ENCODE data around the gene SLC2A10.

DNA sequence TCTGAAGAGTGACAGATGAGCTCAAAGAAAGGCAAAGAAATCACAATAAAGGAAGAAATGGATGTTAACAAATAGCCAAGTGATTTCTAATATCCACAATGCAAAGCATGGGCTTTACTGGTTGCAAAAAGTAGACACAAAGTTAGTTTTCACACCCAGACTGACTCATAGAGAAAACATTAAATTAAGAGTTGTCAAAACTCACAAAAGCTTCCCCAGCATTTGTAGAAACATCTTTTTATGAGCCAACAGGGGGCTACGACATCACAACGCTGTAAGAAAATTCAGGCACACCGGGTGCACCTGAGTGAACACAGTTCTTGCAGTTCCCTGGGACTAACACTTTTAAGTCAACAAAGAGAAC, 1.4 kb downstream of the NCOA5 start:
- PRO-cap, result no peak
- RAMPAGE, long total RNA, 4 experiments, result no peak in any of the 4 experiments

DNA sequence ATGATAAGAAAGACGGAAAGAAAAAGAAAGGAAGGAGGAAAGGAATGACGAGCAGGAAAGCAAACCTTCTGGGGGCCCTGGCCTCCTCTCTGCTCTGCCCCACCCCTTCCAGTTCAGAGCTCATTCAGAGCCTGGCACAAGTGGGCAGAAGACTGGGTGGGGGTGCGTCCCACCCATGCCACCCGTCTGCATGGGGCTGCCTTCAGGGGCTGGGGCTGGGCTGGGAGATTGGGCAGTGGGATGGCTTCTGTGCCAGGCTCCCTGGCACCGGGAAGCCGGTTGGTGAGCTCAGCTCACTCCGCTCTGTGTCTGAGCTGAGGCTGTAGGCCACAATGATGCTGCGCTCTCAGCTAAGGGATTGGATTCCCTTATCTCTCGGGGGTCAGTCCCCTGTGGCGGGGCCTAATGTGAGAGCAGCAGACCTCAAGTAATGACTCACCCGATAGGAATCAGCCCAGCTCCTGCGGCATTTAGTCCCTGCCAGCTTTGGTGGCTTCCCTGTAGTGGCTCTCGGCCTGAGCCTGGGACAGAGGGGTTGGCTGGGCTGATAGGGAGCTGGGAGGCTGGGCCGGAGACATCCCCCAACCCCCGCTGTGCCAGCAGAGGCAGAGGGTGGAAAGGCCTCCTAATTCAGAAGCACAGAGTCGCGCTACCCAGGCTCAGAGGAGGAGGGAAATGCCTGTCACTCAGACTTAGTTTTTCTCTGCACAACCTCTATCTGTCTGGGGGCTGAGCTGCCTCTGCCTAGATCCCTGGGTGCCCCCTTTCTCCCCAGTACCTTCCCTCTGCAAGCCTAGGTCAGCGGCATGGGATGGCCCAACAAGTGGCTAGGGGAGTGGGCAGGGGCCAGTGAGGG, 92.4 kb downstream of the CDH22 start:
- PRO-cap, result no peak
- RAMPAGE, long total RNA, 4 experiments, result no peak in any of the 4 experiments

DNA sequence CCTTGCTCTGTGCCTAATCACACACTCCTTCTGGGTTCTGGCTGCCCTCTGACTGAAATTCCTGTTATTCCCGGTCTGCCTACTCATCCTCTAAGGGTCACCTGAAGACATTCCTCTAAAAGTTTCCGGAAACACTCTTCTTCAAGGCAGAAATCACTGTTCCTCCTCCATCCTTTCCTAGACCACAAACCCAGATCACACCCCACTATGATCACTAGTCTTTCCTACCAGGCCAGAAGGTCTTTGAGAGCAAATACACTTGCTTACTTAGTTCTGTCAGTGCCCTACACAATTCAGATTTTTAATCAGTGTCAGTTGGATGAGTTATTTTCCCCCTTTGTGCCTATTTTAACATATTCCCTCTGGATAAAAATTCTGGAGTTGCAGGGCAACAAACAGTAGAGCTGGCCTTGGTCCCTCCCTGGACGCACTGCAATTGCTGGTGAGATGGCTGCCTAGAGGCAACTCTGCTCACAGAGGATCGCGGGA, 15.4 kb upstream of the SLC35C2 start:
- PRO-cap, result no peak
- RAMPAGE, long total RNA, 4 experiments, result no peak in any of the 4 experiments

- PRO-cap, result no peak
- RAMPAGE, long total RNA, 4 experiments, result no peak in any of the 4 experiments
Observed at GRCh38 chr20:46400746-46401494, 5.5 kb downstream of the ELMO2 start.

DNA sequence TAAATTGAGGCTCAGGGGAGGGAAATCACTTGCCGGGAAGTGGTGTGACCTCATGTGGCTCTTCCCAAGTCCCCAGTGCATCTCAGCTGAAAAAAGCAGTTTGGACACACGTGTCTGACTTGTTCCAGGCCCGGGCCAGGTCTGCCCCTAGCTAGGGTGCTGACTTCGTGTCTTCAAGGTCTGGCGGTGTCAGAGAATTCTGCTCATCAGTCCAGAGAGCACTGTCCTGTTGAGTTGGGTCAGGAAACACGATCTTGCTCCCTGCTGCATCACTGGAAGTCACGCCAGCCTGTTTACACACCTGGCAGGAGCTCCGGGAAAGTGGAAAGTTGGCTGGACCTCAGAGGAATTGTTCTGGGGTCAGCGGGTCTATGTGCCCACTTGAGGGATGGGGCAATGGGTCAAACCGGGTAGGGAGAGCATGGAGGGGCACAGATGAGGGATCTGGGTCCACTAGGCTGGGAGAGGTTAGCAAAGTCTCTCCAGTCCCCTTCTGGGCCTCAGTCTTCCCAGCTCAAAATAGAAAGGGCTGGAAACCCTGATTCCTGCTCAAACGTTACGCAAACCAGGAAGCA, 10.5 kb downstream of the SLC13A3 start:
- PRO-cap, result no peak
- RAMPAGE, long total RNA, 4 experiments, result no peak in any of the 4 experiments

DNA sequence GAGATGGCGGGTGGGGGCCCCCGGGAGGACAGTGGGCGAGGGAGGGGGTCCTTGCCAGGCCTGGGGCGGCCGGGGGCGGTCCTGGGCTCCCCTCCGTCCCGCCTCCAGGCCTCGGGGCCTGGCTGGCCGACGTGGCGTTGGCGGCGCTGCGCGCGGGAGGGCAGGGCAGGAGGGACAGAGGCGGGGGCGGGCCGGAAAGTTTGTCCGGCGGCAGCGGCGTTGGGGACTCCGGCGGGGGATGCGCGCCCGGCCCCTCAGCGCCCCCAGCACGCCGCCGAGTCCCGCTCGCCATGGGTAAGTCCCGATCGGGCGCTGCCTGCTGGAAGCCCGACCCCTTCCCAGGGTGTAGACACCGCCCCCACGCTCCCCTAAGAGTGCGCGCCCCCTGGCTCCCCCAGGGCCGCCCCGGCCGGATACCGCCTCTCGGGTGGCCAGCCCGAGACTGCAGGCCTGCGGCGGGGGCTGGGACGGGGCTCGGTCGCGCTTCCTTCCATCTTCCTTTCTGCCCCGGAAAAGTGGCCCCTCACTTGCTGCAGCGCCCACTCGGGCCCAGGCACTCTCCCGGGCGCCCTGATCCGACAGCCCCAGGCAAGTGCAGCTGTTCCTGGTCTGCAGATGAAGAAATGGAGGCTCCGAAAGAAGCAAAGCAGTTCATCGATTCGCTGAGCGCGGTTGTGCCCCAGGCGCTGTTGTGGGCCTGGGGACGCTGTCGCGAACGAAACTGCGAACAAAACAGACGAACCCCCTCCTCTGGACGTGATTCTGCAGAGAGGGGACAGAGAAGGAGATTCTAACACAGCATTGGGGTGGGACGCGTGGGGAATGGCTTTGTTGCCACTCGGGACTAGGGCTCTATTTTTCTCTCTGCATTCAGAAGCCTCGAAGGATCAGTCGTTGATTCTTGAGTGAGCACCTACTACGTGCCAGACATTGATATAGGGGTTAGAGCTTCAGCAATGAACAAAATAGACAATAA, at the start of gene SLC2A10:
Gene SLC2A10, plus strand, starts transcription at position 203 of the 976 bp plus-strand sequence.
- PRO-cap, result no peak
- RAMPAGE, long total RNA, 4 experiments, result no peak in any of the 4 experiments

DNA sequence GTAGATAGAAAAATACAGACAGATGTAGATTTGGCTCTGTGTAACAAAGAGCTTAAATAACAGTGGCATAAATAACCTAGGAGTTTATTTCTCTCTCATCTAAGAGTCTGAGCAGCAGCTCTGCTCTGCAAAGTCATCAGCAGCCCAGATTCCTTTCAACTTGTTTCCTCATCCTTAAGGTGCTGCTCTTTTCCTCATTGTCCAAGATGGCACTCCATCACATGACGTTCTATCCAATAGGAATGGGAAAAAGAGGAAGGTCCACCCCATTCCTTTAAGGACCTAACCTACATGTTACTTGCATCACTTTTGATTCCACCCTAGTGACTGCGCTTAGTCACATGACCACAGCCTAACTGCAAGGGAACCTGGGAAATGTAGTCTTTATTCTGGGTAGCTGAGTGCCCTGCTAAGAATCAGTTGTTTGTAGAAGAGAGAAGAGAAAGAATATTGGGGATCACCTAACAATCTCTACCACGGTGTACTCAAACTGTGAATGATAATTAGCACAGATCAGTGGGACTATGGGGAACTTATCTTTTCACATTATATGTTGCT, 76.6 kb downstream of the EYA2 start:
- PRO-cap, result no peak
- RAMPAGE, long total RNA, 4 experiments, result no peak in any of the 4 experiments

- PRO-cap, result no peak
- RAMPAGE, long total RNA, 4 experiments, result no peak in any of the 4 experiments
Observed at GRCh38 chr20:47196186-47196871, 160.2 kb downstream of the ZMYND8 start.

- PRO-cap, result no peak
- RAMPAGE, long total RNA, 4 experiments, result no peak in any of the 4 experiments
Observed at GRCh38 chr20:47207195-47207638, 149.3 kb downstream of the ZMYND8 start.

GRCh38 chr20:47235896-47236692, 120.4 kb downstream of the ZMYND8 start:
- PRO-cap, result no peak
- RAMPAGE, long total RNA, 4 experiments, result no peak in any of the 4 experiments

DNA sequence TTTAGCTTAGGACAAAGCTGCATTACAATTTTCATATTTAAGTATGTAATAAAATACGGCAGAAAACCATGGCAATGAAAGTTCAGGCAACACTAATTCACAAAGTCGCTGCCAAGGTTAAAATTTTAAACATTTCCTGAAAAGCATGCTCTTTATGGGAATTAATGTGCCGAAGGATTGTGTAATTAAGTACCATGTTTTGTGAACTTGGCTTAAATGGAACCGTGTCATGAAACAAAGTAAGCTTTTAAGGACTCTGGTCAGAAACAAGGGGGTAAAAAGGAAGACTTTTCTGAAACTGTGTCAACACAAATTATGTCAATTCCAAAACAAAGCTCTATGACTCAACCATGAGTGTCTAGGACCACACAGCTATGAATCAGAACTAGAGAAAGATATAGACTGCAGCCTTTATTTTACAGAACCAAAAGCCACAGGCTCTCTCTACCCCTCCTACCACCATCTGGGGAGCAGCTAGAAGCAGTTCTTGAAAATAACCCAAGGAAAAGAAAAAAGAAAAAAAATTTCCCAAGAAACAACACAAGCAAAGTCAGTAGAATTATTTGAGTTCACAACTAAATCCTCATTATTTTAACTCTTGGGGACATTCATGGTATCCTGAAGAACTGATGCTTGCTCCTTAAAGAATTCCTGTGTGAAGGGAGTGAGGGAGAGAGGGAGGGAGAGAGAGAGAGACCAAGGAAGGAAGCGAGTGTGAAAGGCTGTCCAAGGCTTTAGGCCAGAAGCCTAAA, 82.0 kb downstream of the ZMYND8 start:
- PRO-cap, result no peak
- RAMPAGE, long total RNA, 4 experiments, result start-site peak on the plus strand in 2 of 4 experiments, centred at position 434 of the sequence, 22 to 40 reads per replicate

GRCh38 chr20:47319643-47320497, 36.6 kb downstream of the ZMYND8 start:
- PRO-cap, result no peak
- RAMPAGE, long total RNA, 4 experiments, result no peak in any of the 4 experiments

DNA sequence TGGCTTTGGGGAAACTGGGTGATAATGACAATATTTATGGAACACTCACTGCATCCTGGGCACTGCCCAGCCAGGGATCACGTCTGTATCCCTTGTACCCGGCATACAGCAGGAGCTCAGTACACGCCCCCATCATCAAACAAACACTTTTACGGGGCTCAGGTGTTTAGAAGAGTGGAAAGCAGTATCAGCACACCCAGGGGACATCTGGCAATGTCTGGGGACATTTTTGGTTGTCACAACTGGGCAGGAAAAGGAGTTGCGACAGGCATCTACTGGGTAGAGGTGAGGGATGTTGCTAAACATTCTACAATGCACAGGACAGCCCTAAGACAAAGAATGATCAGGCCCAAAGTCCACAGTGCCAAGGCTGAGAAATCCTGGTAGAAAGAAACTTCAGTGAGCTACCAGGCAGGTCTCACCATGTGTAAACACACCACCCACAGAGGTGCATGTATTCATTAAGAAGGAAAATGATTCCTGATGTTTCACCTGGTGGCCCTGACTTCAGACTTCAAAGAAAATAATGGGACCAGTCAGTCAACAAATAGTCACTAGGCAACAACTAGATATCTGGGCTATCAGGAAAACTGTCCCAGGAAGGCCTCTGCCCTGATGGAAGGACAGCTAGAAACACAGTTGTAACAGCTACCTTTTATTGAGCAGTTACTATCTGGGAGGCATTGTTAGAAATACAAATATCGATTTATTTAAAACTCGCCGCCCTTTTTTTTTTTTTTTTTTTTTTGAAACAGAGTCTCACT, 35.2 kb downstream of the ZMYND8 start:
- PRO-cap, result no peak
- RAMPAGE, long total RNA, 4 experiments, result no peak in any of the 4 experiments

DNA sequence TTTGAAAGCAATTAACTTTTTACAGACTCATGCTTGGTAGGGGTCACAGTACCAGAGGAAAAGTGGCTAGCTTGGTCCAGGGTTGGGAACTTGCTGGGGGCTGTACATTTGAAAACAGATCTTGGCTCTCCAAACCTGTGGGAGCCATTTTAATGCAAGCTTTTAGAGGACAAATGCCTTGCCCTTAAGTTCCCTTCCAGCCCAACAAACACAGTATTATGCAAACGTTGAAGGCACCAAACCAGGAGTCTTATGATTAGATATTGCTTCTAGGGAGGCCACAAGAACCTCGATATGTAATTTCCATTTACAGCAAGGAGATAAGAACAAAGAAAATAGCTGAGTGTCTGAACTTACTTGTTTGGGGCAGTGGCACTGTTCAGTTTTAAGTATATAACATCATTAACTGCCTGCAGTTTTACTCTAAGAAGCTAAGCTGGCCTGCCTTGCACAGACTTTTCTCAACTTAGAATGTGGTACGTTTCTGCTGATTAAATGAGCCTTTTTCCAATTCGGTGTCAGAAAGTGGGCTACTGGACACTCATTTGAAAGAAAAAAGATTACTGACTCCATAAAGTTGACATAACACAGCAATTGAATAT, 2.3 kb downstream of the ZMYND8 start:
- PRO-cap, result no peak
- RAMPAGE, long total RNA, 4 experiments, result no peak in any of the 4 experiments

DNA sequence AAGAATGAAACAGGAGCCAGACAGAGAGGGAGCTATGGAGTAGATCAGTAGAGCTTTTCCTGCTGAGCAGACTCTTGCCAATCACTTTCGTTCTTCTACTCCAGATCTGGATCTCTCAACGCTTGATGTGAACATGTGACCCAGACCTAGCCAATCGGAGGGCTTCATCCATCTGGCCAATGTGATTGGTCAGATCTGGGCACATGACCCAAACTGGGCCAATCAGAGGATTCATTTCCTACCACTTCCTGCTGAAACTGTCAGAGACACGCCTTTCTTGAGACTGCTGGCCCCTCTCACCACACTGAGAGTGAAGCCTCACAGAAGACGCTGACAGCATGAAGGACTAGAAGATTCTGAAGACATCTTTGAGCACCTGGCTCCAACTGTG, 44.2 kb upstream of the ZMYND8 start:
- PRO-cap, result no peak
- RAMPAGE, long total RNA, 4 experiments, result no peak in any of the 4 experiments

DNA sequence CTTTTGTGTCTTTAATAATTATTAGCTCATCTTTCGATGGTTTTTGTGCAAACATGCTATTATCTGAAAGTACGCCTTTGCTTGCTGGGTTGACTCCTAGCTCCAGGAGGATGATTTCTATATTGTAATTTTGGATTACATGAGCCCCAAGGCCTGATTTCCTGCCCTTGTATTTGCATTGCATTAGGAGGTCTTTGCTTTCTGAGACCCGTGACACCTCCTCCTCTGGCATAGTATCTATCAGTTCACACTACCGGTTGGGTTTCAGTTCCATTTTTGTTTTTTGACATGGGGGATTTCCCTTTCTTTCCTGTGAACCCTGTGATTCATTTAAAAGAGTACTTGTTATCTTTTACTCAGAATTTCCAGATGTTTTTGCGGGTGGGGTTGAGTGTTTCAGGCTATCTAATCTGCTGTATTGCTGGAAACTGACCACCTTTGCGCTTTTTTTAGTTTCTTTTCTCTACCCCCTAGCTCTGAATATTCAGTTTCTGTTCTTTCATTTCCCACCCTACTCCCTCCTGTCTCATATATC, 14.6 kb upstream of the NCOA3 start:
- PRO-cap, result no peak
- RAMPAGE, long total RNA, 4 experiments, result no peak in any of the 4 experiments

DNA sequence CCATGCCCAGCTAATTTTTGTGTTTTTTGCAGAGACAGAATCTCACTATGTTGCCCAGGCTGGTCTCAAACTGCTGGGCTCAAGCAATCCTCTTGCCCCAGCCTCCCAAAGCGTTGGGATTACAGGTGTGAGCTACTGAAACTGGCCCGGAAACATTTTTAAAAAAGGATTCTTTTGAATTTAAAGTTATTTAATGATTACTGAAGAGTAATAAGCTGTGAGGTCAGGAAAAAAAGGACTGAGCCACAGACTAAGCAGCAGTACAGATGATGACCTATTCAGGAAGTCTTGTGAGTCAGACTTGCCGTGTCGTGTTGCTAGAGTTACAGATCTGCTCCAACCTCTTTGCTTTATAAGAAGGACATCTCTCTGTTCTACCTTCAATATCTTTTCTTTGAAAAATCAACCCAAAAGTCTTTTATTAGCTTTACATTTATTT, 108.7 kb downstream of the NCOA3 start:
- PRO-cap, result no peak
- RAMPAGE, long total RNA, 4 experiments, result no peak in any of the 4 experiments

DNA sequence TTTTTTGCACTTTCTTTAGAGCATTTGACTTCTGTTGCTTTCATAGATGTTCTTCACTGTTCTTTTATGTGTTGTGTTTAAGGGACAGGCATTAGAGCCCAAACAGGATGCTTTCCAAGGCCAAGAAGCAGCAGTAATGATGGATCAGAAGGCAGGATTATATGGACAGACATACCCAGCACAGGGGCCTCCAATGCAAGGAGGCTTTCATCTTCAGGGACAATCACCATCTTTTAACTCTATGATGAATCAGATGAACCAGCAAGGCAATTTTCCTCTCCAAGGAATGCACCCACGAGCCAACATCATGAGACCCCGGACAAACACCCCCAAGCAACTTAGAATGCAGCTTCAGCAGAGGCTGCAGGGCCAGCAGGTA, 138.3 kb downstream of the SULF2 start:
- PRO-cap, result no peak
- RAMPAGE, long total RNA, 4 experiments, result no peak in any of the 4 experiments

DNA sequence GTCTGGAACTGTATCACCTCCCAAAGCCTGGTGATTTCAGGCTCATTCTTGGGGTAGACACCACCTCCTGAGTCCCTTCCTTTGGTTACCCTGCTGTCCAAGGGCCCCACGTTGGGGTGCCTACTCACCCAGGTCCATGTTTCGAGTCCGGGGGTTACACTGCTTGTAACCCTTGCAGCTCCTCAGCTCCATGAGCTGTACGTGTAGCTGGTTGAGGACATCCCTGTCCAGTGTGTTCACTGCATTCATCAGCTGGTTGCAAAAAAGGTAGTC, 123.7 kb downstream of the SULF2 start:
- PRO-cap, result no peak
- RAMPAGE, long total RNA, 4 experiments, result no peak in any of the 4 experiments

DNA sequence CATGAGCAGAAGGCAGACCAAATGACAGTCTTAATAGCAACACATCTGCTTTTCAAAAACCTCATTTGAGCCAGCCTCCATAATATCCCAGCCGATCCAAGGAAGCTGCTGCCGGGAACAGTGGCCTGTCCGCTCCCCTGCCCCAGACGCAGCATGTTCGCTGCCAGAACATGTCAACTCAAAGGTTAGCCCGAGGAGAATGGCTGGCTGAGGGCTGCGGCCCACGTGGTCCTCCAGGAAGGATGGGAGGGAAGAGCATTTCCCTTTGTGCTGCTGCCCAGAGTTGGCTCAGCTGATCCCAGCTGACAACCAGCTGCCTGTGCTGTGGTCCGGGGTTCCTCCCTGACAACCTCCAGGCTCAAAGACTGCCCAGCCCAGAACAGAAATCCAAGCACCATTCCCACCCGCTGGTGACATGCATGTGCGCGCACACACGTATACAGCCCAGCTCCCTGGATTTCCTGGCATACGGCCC, 102.9 kb downstream of the SULF2 start:
- PRO-cap, result no peak
- RAMPAGE, long total RNA, 4 experiments, result no peak in any of the 4 experiments